Glomerular endothelial cell (primary cell): ENCODE measurements around the genes KIF7 and MESP2.

DNA sequence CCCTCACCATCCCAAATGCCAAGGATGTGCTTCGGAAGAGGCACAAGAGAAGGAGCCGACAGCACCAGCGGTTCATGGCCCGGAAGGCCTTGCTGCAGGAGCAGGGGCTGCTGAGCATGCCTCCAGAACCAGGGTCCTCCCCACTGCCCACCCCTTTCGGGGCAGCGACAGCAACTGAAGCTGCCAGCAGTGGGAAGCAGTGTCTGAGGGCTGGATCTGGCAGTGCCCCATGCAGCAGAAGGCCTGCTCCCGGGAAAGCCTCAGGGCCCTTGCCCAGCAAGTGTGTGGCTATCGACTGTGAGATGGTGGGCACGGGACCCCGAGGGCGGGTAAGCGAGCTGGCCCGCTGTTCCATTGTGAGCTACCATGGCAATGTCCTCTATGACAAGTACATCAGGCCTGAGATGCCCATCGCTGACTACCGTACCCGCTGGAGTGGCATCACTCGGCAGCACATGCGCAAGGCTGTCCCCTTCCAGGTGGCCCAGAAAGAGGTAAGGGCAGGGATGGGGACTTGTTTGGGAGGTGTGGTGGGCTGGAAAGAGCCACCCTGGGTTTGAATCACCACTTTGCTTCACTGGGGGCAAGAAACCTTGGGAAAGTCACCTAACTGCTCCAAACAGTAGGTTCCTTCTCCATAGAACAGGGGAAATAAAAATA is 5.2 kb downstream of the AEN start:
- RAMPAGE, long total RNA, result no peak

- RAMPAGE, long total RNA, result no peak
These were observed 3.0 kb upstream of the ISG20 start for GRCh38 chr15:88635479-88636605.

- RAMPAGE, long total RNA, result no peak
These were observed 5.7 kb upstream of the MFGE8 start for GRCh38 chr15:88918780-88919333.

GRCh38 chr15:89088853-89089404 is 673 bp downstream of the ABHD2 start:
- RAMPAGE, long total RNA, result no peak

DNA sequence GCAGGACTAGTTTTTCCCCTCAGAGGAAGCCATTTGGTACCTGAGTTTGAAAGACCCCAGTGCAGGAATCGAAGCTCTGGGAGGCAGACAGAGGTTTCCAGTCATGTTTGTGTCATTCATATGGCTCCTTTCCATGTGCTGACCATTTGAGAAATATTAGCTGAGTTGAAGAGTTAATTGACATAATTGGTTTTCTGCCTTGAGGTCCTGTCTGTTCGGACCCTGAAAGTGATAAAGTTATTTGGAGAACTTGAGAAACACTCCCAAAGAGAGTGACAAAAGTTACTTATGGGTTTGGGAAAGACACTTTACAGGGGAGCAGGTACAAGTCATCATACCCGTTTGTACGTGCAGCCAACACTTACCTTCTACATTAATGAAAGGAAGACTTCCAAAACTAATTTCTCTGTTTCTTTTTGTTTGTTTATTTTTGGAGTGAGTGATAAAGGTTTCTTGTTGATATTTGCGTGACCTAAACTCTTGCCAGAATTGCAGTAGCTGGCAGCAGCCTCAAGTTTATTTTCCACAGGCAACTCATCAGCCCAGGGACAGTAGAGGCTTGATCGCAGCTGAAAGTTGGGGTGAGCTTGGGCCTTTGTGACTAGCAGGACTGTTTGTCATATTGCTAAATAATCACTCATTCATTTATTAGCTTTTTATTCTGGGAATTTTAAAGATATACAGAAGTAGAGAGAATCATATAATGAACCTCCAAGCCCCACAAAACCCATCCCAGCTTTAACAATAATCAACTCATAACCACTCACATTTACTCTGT is 8.4 kb downstream of the ABHD2 start:
- RAMPAGE, long total RNA, result no peak

- RAMPAGE, long total RNA, result no peak
These were observed 10.2 kb downstream of the ABHD2 start for GRCh38 chr15:89098331-89099041.

- RAMPAGE, long total RNA, result no peak
These were observed 25.1 kb downstream of the ABHD2 start for GRCh38 chr15:89113189-89114016.

DNA sequence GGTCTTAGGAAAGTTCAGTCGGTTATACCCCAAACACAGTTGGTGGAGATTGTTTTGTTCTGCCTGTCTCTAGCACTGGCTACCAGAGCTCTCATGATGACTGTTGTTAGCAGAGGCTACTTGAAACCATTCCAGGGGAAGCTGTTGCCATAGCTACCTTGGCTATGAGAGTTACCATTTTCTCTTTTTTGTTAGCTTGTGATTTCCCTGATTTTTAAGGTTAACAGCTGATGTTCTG is 26.7 kb downstream of the ABHD2 start:
- RAMPAGE, long total RNA, result no peak

- RAMPAGE, long total RNA, result no peak
These were observed 29.4 kb downstream of the ABHD2 start for GRCh38 chr15:89117634-89118150.

DNA sequence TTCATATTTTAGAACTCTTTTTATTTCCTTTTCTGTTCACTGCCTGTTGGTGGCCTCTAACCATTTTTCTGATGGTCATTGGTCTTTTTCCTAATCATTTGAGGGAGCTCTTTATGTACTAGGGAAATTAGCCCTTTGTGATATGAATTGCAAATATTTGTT is 45.2 kb downstream of the ABHD2 start:
- RAMPAGE, long total RNA, result no peak

DNA sequence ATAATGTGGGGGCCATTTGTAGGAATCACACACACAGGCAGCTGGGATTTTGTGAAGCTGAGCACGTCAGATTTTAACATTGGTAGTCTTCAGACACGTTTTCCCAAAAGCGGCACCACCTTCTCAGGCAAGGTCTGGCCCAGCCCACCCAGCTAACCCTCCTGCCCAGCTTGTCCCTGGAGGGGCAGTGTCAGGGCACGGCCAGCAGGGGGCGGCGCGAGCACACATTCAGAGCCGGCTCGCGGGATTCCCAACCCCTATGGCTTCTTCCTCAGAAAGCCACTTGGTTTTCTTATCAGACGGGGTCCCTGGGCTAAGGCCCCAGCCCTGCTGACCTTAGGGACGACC is 14.6 kb downstream of the RLBP1 start:
- RAMPAGE, long total RNA, result no peak

DNA sequence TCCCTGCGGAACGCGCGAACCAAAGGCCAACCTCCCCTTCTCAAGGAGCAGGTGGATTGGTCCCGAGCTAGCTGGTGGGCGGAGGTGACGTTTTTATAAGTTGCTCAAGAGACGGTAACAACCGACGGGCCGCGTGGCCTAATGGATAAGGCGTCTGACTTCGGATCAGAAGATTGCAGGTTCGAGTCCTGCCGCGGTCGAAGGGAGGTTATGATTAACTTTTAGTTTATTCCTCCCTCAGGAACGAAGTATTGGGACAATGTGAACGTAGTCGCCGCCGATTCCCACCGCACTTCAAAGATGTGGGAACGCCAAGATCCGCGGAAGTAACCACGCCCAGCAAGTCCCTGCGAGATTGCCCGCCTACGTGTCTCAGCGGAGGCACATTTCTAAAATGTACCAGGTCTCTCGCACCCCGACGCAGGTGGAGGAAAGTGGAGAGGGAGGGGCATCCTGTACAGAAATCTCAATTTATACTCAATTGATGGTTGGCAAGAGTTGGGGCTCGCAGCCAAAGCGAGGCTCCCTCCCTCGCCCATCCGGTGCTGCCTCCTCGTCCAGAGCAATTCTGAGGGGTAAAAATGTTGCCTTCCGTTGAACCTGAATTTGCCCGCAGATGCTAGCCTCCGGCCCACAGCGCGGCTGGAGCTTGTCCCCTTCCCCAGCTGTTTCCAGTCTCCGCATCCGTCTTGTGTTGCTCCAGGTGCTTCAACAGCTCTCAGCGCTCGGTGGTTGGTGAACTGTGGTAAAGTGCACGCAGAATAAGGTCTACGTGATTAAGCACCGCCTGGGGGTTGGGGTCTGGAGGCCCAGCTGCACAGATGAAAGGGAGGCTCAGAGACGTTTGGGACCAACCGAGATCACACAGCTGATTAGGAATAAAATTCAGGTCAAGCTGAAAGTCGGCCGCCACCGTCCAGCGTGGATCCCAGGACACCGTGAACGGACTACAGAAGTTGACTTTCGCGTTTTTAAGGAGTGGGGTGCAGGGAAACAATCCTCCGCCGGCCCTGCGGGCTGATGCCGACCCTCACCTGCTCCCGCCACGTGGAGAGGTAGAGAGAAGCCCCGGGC is 659 bp upstream of the POLG start:
- RAMPAGE, long total RNA, result no peak

DNA sequence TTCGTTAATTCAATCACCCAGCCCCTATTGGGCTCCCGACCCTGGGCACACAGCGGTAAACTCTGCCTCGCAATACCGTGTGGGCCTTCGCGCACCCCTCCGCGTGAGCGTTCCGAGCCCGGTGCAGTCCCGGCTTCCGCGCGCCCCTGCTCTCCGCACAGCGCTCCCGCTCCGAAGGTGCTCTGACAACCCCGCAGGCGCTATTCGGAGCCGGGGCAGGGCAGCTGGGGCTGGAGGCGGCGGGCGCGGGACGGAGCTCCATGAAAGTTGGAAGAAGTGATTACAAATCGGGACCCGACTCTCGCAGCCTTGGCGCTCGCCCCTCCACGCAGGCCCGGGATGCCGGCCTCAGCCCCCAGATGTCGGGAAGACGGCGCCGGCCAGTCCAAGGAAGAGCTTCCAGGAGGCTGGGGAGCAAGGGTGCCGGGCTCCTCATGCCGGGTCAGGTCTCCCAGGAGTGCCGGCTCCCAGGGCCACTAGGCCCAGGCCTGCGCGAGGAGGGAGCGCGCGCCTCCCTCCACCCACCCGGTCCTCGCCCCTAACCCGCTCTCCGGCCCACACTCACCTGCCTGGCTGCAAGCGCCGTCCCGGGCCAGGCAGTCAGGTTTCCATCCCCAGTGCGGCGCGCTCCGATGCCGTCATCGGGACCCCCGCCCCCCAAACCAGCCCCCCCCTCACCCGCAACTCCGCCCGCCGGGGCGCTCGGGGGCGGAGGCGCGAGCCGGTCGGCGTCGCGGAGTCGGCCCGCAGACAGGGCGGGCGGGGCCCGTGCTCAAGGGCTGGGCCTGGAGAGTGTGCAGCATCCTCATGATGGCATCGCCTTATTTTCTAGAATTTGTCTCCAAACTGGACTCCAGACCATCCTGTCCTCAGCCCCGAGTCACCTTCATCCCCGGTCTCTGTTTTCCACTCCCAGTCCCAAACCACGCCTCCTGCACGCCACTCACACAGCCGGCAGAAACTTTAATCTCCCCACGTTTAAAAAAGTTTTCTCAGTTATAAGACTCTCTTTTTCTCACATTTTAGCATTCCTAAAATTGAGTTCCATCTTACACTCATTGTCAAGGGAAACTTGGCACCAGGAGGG is at the start of gene KIF7:
Gene KIF7 (minus strand): TSS at position 634 of the 1,087 bp plus-strand sequence.
- RAMPAGE, long total RNA, result no peak

DNA sequence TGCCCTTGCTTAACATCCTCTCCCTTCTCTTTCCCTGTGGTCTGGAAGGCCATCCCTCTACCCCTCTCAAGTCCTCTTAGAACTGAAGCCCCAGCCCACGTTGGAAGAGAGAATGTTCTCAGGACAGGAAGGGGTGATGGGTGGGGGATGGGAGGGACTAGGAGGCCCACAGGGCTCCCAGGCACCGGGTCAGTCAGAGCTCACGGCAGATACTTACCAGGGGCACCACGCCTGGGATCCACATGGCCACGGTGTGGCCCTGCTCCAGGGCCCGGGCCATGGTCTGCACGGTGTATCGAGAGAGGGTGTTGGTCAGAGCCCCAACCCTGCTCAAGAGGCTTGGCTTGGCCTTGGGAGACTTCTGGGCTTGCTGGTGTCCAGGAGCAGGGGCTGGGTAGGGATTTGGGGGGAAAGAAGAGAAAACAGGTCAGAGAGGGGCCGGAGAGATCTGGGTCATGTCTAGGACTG is 9.8 kb downstream of the PLIN1 start:
- RAMPAGE, long total RNA, result no peak

GRCh38 chr15:89768169-89768763 is 7.9 kb upstream of the MESP2 start:
- RAMPAGE, long total RNA, result no peak

- RAMPAGE, long total RNA, result no peak
These were observed at the start of gene MESP2 for GRCh38 chr15:89776286-89777100. TSS of gene MESP2 (plus strand) at chr15:89776332.

GRCh38 chr15:89781059-89781648 is 5.0 kb downstream of the MESP2 start:
- RAMPAGE, long total RNA, result no peak

DNA sequence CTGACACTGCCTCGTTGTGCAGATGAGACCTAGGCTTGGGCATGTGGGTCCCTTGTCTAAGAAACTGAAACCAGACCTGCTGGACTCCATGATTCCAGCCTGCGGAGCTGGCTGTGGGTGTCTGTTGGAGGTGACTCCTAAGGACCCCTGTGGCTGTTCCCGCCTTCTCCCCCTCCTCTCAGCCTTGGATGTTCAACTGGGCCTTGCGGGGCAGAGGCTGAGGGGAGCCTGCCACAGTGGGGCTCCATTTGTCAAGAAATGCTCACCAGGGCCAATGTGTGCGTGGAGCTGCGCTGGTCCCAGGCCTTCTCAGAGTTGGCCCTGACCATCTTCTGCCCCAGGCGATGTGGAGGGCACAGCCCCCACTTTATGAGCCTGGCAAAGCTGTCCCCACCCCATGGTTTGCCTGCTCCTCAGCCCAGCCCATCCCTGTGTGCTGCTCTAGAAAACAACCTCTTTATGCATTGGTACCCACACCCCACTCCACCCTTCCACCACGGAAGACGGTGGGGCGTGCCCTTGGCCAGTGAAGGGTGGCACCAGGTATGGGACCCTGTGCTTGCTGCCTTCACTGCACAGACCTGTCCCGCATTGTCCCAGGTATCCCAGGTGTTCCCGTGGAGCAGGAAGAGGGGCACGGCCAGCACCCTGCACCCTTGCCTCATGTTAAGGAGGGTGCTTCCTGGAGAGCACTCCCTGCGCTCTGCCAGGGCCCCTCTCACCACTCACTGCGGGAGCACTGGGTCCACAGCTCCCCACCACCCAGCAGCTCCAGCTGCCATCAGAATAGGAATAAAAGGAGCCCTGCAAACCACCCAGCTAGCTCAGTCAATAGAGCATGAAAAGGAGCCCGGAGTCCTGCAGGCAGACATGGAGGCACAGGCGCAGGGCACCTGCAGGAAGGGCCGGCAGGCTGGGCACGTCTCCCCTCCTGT is 8.0 kb downstream of the MESP2 start:
- RAMPAGE, long total RNA, result no peak

DNA sequence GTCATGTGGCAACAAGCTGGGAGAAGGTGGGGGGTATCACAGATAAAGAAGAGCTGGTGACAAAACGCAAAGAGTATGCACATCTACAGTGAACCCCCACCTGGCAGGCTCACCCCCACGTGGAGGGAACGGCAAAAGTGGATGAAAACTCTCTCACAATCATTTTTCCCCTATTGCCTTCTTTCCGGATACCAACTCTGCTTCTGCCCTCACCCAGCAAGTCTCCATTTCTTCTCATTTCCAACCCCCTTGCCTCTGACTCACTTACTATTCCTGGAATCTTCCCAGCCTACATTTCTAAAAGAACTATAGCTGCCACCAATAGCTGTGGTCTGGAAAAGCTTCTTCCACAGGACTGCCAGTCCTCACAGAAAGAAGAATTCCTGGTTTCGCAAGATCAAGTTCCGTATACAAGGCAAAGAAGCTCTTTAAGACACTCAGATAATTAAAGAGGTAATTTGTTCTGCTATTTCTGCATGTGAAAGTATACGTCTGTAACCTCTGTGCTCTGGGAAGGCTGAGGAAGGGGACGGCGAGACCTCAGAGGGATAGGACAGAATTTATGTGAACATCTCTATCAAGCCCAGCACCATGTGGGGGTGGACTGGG is 21.9 kb upstream of the ANPEP start:
- RAMPAGE, long total RNA, result no peak

GRCh38 chr15:89851754-89852288 is 37.2 kb upstream of the ANPEP start:
- RAMPAGE, long total RNA, result no peak